ENCODE data around the gene RAB3GAP2.

DNA sequence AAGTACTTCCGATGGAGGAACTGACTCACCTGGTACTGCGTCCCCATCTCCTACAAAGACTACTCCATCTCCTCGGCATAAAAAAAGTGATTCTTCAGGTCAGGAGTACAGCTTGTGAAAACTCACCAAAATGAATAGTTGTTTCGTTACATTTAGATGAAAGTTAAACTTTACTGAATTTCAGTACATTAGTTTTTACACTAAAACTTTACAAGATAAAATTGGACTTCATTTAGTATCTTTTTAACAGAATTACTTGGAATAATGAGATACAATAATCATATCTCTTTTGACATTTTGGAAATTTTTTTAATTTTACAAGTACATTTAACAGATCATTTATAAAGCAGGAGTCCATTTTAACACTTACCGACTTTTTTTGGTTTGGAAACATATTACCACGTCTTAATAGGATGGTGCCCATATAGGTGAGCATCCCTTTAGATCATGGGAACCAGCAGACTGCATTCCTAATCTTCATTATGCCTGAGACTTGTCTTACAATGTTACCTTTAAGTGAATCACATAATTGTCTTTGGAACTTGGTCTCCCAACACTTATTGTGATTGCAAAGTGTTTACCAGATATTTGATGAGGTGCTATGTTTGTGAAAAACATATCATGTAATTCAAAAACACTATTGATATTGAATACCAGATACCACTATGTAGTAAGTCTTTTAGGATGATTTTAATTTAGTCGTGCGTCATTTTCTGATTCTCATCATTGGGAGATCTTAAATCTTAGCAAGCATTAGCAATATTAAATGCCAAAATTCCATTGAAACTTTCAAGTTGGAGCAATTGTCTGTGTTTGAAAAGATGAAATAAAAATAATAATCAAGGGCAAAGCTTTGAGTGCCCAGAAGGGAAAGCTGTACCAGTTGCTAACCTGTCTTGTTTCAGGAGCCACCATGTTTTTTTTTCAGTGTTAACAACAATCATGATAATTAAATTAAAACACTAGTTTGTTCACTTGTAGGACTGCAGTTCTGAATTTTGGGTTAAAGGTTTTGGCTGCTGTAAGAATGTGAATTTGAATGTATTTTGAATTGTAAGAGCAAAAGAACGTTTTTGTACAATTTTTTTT lies 53.7 kb downstream of the KCTD3 start:
- RRBS = no CpG with 5 or more reads among the region's 9 CpGs

- RRBS = no CpG with 5 or more reads among the region's 13 CpGs
Observed at GRCh38 chr1:216815379-216816255, 92.4 kb upstream of the ESRRG start.

DNA sequence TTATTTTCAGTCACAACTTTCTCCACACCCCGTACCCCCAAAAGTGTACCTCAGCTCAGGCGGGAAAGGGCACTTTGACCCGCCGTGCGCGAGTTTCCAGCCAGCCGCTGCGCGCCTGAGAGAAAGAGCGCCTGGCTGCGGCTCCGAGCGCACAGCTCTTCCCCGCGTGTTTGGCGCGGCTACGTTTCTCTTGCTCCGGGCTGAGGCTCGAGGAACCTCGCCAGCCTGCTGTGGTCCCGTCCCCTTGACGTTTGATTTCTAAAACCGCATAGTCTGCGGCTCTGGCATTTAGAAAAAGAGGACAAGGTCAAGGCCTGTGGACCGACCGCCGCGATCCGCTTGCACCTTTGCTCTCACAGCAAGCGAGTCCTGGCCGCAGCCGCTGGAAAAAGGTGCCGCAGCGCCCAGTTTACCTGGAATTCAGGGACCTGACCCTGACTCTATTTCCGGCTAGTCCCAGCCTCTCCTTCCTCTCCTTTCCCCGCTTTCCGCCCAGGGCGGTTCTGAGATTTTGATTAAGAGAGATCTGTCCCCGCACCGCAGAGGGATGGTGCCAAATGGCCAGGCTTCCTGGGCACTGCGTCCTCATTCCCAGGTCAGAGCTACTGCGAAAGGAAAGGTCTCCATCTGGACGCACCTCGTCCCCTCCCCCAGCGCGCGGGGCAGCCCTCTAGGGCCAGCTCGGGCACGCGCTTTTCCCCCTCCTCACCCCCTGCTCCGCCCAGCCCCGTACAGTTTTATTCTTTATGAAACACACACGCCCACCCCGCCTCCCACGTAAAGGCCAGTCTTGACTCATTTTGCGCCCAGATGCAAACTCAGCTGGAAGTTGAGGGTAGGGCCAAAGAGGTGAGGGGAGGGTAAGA lies 411.5 kb upstream of the ESRRG start:
- RRBS = no CpG with 5 or more reads among the region's 57 CpGs

DNA sequence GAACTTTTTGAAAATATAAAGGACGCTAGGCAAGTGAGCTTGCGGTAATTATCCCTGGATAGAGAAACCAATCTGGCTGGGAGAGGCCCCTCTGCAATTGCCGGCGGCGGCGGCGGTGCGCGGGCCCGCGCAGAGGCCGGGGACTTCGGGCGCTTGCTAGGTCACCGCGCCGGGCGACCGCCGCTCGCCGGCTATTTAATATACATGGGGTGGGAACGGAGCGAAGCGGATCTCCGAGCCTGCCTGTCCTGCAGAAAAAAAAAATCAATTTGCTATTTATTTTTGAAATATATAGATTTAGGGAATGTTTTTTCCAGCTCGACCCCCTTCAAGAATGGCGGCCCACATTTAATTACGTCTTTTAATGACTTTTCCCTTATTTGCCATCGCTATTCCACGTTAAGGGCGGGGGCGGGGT lies 416.4 kb upstream of the ESRRG start:
- RRBS = 13% methylated on average over 10 of the region's 33 CpGs

GRCh38 chr1:218164745-218165119 lies 120.4 kb upstream of the RRP15 start:
- RRBS = under 1% methylated on average over 33 of the region's 54 CpGs

DNA sequence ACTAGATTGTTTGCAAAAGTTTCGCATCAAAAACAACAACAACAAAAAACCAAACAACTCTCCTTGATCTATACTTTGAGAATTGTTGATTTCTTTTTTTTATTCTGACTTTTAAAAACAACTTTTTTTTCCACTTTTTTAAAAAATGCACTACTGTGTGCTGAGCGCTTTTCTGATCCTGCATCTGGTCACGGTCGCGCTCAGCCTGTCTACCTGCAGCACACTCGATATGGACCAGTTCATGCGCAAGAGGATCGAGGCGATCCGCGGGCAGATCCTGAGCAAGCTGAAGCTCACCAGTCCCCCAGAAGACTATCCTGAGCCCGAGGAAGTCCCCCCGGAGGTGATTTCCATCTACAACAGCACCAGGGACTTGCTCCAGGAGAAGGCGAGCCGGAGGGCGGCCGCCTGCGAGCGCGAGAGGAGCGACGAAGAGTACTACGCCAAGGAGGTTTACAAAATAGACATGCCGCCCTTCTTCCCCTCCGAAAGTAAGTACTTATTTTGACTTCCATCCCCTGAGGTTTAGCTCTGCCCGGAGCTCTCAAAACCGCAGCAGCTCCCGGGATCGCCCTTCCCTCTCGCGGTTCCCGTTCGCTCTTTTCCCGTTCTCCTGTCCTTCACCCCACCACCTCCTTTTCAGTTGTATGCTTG lies 1.5 kb downstream of the TGFB2 start:
- RRBS = 7% methylated on average over 1 of the region's 34 CpGs

DNA sequence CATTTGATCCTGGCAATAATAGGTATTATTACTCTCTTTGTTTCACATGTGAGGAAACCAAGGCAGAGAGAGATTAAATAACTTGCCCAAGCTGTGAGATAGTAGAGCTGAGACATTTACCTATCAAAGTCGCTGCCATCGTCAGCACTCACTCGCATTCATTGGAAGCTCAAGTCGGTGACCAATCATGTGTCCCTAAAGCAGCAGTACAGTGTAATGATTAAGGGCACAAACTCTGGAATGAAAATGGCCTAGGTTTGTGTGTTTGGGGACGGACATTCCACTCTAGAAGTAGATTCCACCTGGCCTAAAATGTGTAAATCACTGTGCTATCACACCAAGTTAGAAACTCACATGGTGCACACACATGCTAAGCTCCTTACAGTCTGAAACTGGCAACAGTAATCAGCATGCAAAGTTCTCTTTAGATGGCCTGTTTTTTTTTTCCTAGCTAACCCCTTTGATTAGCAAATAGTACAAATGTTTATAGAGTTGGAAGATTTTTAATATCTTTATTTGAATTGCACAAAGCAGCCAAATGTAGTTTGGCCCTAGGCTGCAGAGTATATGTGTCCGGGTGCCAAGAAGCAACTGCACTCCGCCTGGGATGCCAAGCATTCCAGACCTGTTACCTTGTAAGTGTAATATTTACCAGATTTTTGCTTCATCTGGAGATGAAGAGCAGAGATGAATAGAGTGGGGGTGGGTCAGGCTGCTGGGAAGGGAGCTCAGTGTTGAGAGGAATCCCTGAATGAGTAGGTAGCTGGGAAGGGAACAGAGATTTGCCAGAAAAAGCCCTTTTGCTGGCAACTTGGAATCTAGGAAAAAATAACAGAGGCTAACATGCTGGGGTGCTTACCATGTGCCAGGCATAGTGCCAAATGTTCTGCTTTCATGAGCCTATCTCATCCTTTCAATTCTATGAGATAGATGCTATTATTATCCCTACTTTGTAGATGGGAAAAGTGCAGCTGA lies 35.2 kb downstream of the TGFB2 start:
- RRBS = no CpG with 5 or more reads among the region's 7 CpGs

GRCh38 chr1:218435661-218436263 lies 90.6 kb downstream of the TGFB2 start:
- RRBS = no CpG with 5 or more reads among the region's 7 CpGs

- RRBS = no CpG with 5 or more reads among the region's 11 CpGs
Observed at GRCh38 chr1:218674185-218674785, 329.1 kb downstream of the TGFB2 start.

- RRBS = no CpG with 5 or more reads among the region's 5 CpGs
Observed at GRCh38 chr1:219883760-219884490, 44.4 kb downstream of the SLC30A10 start.

GRCh38 chr1:219979898-219980777 lies 51.8 kb upstream of the SLC30A10 start:
- RRBS = no CpG with 5 or more reads among the region's 5 CpGs

DNA sequence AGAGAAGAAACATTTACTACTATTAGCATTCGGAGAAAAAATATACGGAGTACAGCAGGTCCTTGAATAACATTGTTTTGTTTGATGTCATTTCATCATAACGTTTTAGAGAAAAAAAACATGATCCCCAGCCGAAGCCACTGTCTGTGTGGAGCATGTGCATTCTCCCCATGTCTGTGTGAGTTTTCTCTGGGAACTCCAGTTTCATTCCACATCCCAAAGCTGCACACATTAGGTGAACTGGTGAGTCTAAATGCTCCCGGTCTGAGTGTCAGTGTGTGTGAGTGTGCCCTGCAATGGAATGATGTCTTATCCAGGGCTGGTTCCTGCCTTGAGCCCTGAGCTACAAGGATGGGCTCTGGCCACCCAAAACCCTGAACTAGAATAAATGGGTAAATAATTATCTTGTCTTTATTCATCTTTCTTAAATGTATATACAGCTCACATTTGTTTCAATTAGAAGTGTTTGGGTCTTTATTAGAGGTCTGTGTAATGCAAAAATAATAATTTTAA lies 52.2 kb downstream of the EPRS1 start:
- RRBS = no CpG with 5 or more reads among the region's 5 CpGs

- RRBS = no CpG with 5 or more reads among the region's 3 CpGs
Observed at GRCh38 chr1:219996880-219997485, 49.3 kb downstream of the EPRS1 start.

- RRBS = no CpG with 5 or more reads among the region's 6 CpGs
Observed at GRCh38 chr1:220118796-220119464, 25.0 kb downstream of the IARS2 start.

DNA sequence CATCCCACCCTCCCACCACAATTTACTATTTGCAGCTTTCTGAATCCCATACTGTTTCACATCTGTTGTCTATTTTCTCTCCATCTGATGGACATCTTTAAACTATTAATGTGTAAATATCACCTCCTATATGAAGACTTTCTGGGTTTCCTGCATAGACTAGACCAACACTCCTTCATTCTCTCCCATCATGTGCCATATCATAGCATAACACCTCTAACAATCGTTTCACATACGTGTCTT lies 7.7 kb downstream of the RAB3GAP2 start:
- RRBS = no CpG with 5 or more reads among the region's 2 CpGs

- RRBS = no CpG with 5 or more reads among the region's 4 CpGs
Observed at GRCh38 chr1:220269895-220271028, 2.0 kb downstream of the RAB3GAP2 start.

- RRBS = 1% methylated on average over 8 of the region's 57 CpGs
Observed at GRCh38 chr1:220271623-220272735, at the start of gene RAB3GAP2. RAB3GAP2 (minus strand) TSS chr1:220272453.

DNA sequence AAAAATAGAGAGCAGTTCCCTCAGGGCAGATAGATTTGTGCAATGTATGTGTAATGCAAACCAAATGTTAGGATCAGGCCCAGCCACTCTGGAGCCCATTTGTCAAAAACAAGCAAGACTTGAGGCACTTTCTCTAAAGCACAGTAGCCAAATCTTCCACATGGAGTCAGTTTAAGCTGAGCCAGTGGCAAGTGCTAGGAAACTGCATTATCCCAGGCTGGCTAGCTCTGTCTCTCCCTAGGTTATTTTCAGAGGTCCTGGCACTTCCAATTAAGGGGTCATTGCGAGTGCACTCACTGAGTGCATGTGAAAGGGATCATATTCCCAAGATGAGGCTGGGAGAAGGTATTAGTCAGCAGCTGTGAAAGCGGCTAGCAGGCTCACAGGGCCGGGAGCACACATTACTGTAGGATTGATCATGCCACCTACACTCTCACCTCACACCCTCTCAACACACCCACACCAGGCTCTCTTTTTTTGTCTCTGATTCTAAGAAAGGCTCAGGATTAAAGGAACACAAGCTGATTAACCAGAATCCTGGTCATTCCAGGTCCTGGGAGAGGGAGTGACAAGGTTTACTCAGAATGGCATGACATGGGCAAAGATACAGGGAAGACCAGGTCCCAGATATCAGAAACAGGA lies 98.1 kb upstream of the RAB3GAP2 start:
- RRBS = no CpG with 5 or more reads among the region's 3 CpGs

DNA sequence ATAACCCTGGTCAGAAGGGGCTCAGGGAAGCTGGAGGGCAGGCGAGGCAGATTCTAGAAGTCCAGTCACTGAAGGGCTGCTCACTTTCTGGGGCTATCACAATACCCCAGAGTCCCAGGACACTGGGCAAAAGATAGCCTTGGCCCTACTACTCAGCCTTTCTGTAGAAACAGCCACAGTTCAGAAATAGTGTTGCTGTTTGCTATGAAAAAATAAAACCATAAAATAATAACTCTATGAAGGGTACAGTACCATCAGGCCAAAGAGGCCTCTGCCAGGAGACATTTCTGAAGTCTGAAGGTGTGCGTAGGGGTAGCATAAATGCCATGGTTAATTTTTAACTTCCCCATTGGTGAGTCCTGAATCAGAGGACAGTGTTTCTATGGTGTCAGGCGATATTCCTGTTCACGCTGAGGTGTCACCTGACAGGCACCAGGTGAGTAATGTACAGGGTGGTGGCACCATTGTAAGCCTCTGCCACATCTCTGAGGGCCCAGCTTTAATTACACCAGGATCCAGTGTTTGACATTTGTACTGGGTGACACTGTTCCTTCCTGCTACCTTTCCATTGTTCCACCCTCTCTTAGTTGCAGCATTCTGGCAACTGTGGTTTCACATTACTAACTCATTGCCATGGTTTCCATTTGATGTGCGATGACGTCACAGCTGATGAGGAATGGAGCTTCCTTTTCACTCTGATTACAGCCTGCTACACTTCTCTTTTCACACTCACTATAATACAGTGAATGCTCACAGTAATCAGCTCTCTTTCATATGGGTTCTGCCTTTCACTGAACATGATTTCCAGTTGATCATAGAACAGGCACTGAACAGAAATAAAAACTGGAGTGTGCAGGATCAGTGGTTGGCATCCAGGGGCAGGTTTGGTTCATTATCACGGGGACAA lies 40.7 kb upstream of the MARK1 start:
- RRBS = no CpG with 5 or more reads among the region's 7 CpGs

GRCh38 chr1:220642967-220643509 lies 47.1 kb upstream of the C1orf115 start:
- RRBS = no CpG with 5 or more reads among the region's 6 CpGs

All from skeletal muscle cell (primary cell).